Thoracic aorta endothelial cell (primary cell): Measurements from ENCODE around the genes EPB41L4A, SRP19 and COMMD10.

- CAGE, long polyA plus RNA: no peak
Observed at GRCh38 chr5:112418958-112419359, at the start of gene EPB41L4A. Gene EPB41L4A, minus strand, starts transcription at chr5:112419277.

DNA sequence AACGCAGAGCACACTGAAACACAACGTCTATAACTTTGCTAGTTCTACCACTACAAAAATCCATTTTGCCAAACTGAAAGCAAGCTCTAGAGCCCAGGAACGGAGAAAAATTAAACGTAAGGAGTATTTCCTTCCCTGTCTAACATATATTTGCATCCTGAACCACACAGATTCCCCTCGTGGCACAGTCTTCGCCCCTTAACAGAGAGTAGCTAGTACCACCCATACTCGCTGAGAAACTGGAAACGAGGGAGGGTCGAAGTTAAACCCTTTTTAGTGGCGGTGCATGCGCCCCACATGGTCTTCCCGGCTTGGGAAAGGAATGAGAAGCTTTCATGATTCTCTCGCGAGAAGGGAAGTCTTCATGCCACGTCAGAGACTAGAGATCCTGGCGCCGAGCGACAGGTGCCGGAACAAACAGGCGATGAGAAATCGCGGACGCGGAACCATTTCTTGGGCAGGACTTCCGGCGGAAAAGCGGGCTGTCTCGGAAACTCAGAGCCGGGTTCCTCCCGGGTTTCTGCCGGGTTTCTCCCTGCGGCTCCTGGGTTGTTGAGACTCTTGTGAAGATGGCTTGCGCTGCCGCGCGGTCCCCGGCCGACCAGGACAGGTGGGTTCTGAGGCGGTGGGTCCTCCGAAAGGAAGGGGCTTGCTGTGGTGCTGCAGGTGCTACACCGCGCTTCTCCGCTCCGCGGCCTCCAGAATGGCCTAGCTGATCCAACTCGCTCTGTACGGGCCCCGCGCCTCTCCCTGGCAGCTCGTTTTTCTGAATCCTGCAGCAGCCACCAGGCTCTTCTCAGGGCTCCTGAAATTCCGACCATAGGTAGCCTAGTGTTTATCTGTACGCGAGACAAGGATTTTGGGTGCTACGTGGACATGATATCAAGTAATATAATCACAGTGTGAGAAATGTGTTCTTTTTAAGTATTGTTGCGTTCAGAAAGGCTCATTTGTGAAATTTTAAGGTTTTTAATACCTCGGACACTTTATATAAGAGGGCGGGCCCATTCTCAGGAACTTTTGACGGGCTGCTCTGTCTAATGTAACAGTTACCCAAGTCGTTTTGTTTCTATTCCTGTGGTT, at the start of gene SRP19:
Gene SRP19 (plus strand): TSS at position 480 of the 1,083 bp plus-strand sequence.
- CAGE, long polyA plus RNA: no peak

DNA sequence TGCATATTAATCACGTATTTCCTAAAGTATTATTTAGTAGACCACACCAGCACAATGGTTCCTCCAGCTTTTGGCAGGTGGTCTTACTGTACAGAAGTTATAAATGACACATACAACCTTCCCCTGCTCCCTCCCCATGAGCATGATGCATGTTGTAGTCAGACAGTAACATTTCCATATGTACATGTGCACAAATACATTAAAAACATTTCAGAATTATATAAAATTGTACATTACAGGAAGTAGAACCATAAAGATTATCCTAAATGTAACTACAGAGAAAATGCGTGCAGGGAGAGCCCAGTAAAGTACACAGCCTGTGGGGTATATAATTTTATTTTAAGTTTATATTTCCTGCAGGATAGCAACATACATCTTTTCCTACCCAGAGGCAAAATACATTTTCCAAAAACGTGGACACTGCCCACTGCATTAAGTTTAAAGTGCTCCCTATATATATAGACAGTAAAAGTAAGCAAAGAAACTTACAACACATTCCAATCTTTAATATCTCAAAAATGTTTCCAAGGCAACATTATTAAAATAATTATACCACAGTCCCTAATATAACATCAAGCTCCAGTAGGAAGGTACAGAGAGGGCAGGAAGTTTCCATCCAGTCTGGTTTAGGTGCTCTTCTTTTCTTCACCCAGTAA, 17.2 kb downstream of the SRP19 start:
- CAGE, long polyA plus RNA: no peak

DNA sequence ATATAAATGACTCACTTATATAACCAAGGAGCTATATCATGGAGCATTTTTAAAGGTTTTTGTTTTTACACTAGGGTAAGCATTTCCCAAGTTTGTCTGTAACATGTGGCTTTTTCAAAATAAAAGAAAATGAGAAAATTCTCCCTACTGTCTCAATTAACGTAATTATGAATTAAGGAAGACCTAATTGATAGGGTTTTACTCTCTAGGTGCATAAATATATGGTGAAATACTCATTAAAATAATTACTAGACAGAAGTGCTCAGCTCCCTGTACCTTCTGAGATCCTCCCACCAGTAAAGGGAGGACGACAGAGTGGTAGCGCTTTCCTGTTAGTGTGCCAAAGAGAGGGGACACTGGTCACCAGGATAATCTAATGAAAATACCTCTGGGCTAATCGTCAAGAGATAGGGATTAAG, 1.4 kb downstream of the REEP5 start:
- CAGE, long polyA plus RNA: no peak

GRCh38 chr5:113161718-113162362, 185.2 kb downstream of the DCP2 start:
- CAGE, long polyA plus RNA: no peak

GRCh38 chr5:113487423-113487753, 865 bp downstream of the MCC start:
- CAGE, long polyA plus RNA: no peak

GRCh38 chr5:114393358-114393555, 31.4 kb downstream of the KCNN2 start:
- CAGE, long polyA plus RNA: no peak

- CAGE, long polyA plus RNA: no peak
Observed at GRCh38 chr5:115208483-115209663, 39.2 kb upstream of the TRIM36 start.

DNA sequence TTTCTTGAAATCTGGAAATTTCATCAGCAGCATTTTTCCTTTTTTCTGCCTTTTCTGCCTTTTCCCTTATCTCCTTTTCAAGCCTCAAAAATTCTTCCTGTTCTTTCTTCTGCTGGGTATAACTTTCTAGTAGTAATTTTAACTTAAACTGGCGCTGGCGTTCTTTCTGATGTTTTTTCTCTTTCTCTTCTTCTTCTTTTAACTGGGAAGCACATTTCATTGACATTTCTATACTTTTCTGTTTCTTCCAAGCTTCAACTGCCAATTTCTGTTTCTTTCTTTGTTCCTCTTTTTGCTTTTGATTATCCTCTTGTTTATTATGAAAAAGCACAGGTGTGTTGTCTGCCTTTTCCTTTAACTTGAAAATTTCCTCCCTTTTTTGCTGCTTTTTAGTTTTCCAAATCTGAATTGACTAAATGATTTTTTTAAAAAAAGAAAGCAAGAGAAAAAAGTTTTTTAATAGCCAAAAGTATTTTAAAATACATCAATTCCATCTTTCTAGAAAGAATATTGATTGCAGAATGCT, 8.6 kb upstream of the PGGT1B start:
- CAGE, long polyA plus RNA: no peak

DNA sequence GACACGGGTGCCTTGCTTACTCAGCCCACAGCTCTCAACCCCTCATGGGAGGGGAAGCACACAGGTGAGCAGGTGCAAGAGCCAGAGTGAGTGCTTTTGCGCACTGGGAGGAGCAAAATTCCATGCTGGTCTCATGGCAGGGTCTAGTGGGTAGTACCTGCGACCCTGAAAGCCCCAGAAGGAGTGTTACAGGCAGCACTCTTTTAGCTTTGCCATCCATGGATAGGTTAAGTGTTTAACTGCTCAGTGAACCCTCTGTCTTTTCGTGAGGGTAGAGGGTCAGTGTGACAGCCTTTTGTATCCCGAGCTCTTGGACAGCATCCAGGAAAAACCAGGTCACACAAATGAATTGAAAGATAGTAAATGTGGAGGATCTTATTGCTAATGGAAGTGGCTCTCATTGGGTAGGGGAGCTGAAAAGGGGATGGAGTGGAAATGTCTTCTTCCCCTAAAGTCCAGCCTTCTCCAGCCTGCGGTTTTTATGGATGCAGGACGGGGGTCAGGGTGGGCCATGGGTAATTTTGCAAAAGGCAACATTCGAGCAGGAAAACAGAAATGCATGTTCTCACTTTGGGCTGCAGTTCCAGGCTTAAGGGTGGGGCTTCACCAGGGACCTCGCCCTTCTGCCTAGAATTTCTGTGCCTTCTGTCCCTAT, 57.8 kb upstream of the CCDC112 start:
- CAGE, long polyA plus RNA: no peak

GRCh38 chr5:115392746-115393143, 96.3 kb upstream of the CCDC112 start:
- CAGE, long polyA plus RNA: no peak

- CAGE, long polyA plus RNA: no peak
Observed at GRCh38 chr5:115538455-115539338, 5.9 kb downstream of the FEM1C start.

- CAGE, long polyA plus RNA: no peak
Observed at GRCh38 chr5:115542760-115543765, 1.5 kb downstream of the FEM1C start.

DNA sequence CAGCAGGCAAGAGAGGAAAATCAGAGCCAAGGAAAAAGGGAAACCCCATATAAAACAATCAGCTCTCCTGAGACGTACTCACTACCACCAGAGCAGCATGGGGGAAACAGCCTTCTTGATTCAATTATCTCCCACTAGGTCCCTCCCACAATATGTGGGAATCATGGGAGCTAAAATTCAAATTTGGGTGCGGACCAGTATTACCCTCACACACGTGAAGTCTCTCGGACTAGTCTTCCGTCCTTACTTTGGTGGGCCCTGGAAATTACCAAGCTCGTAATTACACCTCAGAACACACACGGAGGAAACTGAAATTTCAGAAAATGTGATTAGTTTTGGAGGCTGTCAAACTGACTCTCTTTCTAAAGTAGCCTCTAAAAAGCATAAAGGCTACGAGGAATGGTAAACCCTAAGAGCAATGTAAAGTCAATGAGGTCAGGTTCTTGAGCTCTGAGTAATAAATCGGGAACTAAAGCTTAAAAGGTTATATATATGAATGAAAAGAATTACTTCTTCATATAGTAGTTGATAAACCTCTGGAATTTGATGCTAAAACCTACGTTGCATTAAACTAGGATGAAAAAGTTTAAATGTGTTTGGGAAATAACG, 806 bp upstream of the FEM1C start:
- CAGE, long polyA plus RNA: no peak

GRCh38 chr5:115571208-115571945, 26.8 kb upstream of the FEM1C start:
- CAGE, long polyA plus RNA: no peak

DNA sequence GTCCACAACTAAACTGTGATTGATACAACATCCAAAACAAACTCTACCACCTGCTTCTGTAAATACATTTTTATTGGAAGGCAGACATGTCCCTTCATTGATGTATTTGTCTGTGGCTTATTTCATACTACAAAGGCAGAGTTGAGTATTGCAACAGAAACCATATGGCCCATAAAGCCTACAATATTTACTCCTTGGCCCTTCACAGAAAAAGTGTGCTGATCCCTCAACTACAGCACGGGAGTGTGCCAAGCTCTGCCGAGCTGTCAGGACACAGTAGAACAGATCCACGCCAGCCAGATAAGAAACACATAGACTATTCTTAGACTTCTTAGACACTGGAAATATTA, 13.3 kb downstream of the TICAM2 start:
- CAGE, long polyA plus RNA: no peak

DNA sequence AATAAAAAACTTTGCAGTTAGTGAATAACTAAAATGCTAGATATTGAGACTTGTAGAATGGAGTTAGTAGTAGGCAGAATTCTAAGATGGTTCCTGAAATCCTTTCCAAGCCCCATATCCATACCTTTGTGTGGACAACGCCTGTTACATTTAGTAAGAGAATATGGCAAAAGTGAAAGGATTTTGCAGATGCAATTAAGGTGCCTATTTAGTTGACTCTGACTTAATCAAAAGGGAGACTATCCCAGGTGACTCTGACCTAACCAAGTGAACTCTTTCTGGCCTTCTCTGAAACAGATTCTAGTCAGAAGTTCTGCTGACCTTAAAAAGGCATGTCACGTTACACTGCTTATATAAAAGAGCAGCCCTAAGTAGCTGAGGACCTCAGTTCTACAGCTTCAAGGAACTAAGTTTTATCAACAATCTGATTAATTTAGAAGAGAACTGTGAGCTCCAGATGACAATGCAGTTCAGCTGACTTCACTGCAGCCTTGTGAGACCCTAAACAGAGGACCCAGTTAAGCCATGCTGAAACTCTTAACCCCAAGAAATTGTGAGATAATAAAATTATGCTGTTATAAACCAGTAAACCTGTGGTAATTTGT, 5.7 kb upstream of the TICAM2 start:
- CAGE, long polyA plus RNA: no peak

GRCh38 chr5:115694909-115695144, 69.0 kb upstream of the TMED7 start:
- CAGE, long polyA plus RNA: no peak

GRCh38 chr5:115830304-115831029, 10.9 kb downstream of the ATG12 start:
- CAGE, long polyA plus RNA: no peak

DNA sequence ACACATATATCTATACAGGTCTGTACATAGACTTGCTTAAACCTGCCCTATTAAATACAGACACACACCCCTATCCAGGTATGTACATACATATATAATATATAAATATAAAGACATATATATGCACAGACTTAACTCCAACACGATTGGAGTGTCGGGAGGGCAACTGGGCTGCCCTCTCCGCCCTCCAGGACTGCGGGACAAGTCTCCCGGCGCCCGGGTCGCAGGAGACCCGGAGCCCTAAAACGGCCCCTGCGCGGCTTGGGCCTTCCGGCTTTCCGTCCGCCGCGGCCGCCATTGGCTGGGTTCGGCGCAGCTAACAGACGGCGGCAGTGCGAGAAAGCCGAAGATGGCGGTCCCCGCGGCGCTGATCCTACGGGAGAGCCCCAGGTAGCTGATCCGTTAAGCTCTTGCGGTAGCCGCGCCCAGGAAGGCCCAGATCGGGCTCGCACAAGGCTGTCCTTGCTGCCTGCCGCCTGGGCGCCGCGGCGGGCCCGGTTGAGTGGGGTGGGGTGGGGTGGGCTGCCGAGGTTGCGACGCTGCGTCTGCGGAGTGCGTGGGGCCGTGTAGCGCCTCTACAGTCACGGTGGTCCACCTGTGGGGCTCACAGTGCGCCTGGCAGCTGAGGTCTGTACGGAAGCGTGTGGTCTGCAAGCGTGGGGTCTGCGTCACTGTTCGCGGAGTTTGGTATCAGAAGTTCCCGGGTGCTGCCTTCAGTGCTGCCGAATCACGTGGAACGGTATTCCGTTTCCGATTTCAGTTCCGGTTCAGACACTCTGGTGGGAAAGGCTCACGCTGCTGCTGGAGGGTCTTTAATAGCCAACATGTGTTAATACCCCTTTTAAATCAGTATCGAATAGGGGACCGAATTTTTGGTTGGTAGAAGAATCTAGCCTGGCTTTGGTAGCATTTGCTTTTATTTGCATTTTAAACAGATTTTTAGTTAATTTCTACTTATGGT, at the start of gene COMMD10:
Gene COMMD10 (plus strand): TSS at position 322 of the 961 bp plus-strand sequence.
- CAGE, long polyA plus RNA: no peak